Mesenchymal stem cell of adipose (primary cell): ENCODE measurements around a stretch of chr11.

- CAGE, long polyA plus RNA, result no peak
Measured at GRCh38 chr11:10467036-10467976, 12.2 kb downstream of the AMPD3 start.

DNA sequence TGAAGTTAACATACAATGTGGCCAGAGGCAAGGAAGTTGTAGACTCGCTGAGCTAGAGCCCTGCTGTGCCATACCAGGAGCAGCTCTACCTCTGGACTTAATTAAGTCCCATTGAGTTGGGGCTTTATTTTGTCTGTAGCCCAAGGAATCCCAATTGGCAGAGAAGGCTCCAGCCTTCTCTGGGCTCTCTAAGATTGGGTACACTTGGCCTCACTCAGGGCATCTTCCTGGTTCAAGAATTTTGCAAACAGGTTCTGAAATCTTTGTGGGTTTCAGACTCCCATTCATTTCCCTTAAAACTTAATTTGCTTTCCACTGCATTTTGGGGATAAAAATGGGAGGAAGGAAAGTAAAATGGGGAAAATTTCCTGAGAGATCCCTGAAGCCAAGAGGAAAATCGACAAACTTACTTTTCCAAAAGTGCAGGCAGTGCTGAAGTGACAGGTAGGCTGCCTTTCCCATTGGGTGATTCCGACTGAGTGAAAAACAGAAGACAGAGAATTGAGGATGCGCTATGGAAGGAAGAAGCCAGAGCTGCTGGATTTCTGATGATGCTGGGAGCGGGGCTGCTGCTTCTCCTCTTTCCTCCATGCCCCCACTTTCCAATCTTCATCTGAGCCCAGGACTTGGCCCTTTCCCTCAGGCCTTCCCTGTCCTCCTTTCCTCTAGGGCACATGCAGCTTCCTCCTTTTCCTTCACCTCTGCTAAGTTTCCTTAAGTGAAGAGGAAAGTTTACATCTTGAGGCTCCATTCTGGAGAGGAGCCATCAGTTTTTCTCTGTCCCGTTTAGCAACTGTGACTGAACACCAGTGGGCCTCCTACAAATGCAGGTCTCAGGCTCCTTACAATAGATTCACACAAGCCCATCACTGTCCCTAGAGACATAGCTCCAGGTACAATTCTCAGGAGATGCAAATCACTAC is 22.9 kb upstream of the LYVE1 start:
- CAGE, long polyA plus RNA, result no peak

- CAGE, long polyA plus RNA, result no peak
Measured at GRCh38 chr11:10601823-10602507, 33.5 kb upstream of the LYVE1 start.

DNA sequence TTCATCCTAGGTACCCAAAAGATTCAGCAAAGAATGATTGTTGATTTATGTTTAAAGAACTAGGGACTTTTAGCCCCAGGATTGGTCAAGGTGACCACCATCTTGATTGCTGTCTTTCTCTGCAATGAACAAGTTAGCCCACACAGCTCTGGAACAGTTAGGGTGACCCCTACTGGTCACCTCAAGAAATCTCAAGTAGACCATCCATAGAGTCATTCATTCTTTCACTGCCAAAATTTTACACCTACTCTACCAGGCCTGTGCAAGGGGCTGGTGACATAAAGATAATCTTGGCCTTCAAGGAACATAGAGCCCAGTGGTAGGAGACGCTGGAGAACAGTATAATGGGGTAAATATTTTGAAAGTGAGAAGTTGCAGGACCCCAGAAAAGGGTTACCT is 39.3 kb downstream of the IRAG1 start:
- CAGE, long polyA plus RNA, result no peak

DNA sequence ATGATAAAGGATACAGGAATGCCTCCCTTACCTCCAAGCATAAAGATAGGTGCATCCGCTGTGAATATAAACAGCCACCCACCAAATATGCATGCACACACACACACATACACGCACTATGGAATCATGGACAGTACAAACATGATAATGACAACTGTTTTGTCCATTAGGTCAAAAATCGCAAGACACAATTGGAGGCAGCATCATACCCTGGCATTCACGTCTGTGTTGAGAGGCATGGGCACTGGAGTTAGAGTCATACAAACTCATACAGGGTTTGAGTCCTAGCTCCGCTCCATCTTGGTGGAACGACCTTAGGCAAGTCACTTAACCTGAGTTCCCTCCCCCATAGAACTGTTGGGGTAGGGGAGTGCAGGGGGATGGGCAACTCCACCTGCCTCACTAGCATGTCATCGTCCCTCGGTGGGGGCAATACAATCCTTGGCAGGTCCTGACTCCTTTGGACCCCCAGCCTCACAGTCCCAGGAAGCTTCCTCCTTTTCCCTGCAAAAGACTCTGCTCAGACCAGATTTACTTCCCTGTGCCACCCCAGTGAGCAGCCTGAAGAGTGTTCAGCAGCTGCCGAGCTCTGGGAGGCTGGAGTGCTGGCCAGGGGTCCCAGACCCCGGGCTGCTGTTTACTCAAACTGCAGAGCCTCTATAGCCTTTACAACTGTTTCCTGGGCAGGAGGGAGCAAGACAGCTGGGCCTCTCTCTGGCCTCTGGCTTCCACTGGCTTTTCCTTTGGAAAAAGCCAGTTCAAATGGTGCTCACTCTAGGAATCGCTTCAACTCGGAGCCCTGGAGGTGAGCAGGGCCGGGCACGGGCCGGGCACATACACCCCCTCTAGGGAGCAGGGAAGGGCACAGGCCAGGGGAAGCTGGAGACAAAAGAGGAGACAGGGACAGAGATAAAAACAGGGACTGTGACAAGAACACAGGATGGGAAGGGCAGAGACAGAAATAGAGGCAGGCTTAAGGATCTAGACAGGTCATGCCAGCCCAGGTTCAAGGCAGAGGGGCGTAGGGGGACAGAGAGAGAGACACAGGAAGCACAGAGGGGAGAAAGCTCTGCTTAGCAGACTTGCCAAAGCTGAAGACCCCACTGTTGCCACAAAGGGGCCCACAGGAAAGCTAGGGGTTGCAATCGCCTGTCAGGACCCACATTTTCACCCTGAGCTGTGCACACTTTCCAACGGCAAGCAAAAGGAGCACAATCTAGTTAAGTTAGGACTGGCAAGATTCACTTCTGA is 1.0 kb downstream of the IRAG1 start:
- CAGE, long polyA plus RNA, result no peak

GRCh38 chr11:10771473-10771894 is 20.4 kb downstream of the CTR9 start:
- CAGE, long polyA plus RNA, result no peak

DNA sequence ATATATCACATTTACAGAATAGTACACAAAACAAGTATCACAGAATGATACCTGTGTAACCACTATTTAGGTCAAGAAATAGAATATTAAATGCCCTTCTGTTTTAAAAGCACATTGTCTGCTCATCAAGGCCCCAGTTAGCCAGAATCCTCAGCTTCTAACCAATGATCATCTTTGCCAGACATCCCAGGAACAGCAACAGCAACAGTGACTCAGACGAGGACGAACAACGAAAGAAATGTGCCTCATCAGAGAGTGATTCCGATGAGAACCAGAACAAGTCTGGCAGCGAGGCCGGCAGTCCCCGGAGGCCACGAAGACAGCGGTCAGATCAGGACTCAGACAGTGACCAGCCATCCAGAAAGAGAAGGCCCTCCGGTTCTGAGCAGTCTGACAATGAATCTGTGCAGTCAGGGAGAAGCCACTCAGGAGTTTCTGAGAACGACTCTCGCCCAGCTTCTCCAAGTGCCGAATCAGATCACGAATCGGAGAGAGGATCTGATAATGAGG is 27.5 kb downstream of the CTR9 start:
- CAGE, long polyA plus RNA, result no peak

- CAGE, long polyA plus RNA, result no peak
Measured at GRCh38 chr11:10927461-10927915, 69.6 kb upstream of the ZBED5 start.

DNA sequence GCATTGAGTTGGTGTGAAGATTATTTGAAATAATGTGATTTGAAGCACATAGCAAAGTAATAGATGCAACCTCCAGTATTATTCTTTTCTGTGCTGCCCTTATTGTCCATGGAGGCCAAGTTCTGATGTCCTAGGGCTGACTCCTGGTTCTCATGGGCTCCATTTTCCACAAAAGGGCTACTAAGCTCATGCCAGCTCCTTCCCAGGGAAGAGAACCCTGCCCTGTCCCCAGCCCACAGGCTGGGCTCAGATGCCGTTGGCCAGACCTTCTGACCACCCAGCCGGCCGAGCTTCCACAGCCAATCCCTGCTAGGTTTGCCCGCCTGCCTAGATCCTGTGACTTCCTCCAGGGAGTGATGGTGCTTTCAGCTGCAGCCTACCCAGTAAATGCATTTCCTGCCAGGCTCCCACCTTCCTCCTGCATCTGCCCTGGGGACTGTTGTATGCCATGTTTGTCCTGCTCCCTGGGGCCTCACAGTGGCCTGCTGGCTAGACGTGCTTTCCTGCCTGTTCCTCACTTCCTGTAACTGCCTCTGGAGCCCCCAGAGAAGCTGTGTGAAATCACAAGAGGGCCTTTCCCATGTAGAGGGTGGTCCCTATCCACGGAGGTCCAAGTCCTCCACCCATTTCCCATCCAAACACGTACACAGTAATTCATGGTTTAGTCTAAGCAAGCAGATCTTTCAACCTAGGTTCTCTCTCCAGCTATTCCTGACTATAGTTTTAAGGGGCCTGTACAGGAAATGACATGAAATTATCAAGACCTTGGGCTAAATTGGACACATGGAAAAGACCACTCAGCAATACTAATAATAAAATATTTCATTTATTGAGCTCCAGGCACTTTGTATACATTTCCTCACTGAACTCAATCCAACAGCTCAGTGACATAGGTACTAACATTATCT is 86.2 kb downstream of the GALNT18 start:
- CAGE, long polyA plus RNA, result no peak

DNA sequence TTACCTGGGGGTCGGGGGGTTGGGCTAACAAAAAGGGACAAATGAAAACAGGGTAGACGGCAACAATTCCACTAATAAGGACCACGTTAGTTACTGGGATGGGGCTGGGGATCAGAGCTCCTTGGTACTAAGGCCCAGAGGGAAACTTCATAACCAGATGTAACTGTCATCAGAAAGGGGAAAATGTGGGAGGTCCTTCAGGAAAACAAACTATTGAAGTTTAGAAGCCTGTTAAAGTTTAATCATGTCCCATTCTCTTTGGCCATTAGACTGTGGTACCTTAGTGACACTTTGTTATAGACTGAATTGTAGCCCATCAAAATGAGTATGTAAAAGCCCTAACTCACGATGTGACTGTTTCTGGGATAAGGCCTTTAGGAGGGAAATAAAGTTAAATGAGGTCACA is 27.2 kb upstream of the USP47 start:
- CAGE, long polyA plus RNA, result no peak

GRCh38 chr11:11842269-11842950 is 638 bp downstream of the USP47 start:
- CAGE, long polyA plus RNA, result no peak

- CAGE, long polyA plus RNA, result no peak
Measured at GRCh38 chr11:11977095-11977752, 31.2 kb downstream of the DKK3 start.

DNA sequence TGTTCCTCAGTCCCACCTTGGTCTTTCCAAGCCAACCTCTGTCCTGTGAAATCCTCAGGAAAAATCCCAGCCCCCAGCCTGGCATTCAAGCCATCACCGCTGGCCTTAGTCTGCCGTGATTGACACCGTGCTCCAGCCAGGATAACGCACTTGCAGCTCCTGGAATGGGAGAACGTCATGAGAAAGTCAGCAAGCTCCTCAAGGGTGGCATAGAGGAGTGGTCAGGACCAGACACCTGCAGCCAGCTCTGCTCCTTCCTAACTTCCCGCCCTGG is 1.1 kb upstream of the DKK3 start:
- CAGE, long polyA plus RNA, result no peak

DNA sequence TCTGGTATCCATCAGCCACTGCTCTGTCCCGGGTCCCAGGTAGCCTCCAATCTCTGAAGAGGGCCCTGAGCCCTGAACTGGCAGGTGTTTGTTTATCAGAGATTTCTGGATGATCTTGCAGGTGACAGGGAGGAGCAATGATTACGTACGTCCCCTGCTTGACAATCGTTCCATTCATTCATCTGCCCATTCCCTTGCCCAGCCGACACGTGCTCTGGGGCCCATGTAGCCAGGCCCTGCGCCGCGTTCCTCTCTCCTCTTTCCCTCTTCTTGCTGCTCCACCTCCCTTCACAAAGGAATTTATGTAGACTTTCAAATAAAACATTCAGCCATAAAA is 41.1 kb upstream of the MICAL2 start:
- CAGE, long polyA plus RNA, result no peak

- CAGE, long polyA plus RNA, result no peak
Measured at GRCh38 chr11:12087081-12087702, 23.2 kb upstream of the MICAL2 start.

- CAGE, long polyA plus RNA, result no peak
Measured at GRCh38 chr11:12111457-12112153, 1.2 kb downstream of the MICAL2 start.

DNA sequence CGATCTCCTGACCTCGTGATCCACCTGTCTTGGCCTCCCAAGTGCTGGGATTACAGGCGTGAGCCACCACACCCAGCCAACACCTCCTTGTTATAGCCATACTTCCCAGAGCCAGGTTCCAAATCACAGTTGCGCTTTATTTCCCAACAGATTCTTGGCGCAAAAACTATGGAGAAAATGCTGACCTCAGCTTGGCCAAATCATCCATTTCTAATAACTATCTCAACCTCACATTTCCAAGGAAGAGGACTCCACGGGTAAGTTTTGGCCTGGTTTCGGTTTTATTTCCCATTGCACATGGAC is 116.4 kb downstream of the MICAL2 start:
- CAGE, long polyA plus RNA, result no peak

DNA sequence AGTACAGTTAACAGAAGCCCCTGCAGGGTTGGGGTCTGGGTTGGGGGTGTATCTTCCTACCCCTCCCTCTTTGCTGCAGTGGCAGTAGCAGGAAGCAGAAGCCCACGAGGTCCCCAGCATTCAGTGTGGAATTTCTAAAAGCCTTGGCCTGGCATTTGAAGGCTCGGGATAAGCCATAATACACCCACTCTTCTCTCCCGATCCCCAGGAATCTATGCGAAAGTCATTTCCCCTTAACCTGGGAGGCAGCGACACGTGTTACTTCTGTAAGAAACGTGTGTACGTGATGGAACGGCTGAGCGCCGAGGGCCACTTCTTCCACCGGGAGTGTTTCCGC is 120.8 kb upstream of the PARVA start:
- CAGE, long polyA plus RNA, result no peak

GRCh38 chr11:12269534-12269873 is 107.9 kb upstream of the PARVA start:
- CAGE, long polyA plus RNA, result no peak

DNA sequence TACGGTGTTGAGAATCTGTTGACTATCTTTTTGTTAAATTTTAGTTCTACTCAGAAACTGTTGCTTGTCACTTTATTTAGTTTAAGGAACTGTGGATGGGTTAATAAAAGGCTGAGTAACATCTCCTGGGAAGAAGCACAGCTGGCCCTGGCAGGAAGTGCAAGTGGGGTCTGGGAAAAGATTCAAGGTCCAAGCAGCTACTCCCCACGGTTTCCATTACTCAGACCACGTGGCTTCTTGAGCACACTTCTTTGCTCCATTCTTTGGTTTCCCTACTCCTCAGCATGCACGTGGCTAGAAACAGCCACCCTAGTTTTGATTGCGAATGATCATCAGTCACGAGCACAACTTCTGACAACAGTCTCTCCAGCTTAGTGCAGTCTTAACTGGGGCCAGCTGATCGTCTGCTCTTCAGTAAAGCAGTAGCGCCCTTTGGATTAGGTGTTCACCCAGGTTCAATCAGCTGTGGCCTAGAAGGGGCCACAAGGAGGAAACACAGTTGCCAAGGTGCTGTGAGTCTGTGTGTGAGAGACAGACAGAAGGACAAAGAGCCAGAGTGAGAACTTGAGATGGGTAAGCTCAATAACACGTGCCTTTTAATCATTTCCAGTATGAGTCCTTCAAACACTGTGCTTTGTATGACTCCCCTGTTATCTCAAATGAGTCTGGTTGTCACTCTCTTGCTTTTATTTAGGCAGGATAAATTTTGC is 1.1 kb upstream of the PARVA start:
- CAGE, long polyA plus RNA, result no peak